Caco-2 (cell line): ENCODE measurements around a stretch of chr2.

DNA sequence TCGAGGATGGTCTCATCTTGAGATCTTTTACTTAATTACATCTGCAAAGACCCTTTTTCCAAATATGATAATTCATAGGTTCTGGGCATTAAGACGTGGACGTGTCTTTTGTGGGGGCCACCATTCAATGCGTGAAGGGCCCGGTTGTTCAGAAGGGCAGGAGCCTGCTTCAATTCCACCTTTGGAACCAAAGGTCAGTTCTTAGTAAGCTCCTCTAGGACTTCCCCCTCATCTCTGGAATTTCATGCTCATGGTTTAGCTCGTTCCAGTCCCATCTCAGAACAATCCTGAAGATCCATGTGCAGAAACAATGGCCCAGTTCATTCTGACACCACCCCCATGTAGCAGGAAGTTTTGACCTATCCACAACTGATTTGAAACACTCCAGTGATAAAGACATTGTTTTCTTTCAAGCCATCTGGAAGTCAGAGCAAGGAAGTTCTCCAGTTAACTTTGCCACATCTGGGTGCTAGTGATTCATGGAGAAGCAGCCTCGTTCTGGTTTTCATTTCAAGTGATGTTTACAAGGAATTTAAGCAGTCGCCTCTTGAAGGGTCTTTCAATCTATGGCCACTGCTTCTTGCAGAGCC, 36.7 kb upstream of the TWIST2 start:
- PRO-cap, result no peak
- RRBS, result no CpG with 5 or more reads among the region's 8 CpGs

DNA sequence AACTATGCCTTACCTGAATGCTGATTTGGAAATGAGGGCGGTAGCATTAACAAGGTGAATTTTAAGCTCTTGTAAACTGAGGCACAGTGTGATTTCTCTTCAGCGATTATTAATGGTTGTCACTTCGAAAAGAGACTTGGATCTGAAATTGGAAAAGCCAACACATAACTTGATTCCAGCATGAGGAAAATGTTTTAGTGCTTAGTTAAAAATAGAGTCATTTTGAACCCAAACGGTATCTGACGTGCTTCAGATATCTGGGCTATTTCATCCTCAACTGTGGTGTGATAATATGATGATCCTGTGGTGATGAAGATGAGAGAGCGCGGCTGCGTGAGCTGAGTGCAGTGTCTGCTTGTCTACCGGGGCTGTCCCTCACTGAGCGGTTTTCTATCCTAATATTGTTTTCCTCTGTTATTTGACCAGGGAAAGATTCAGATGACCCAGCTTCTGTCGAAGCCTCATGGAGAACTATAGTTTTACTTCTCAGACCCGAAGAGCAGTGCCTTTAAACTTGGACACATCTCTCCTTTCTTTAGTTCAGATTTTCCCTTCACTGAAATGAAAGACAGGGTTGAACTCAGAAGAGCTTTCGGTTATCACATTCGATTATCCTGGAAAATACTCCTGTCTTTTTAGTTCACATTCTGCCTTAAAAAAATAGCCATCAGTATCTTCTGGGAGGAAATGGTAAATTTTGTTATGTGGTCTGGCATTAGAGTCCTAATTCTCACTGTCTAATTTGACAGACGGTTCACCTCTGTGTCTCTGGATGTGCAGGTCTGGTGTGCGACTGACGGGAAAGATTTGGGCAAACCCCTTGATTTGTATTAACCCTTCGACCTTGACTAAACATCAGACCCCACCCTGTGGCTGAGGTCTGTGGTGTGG, 6.0 kb downstream of the TWIST2 start:
- PRO-cap, result no peak
- RRBS, result no CpG with 5 or more reads among the region's 18 CpGs

DNA sequence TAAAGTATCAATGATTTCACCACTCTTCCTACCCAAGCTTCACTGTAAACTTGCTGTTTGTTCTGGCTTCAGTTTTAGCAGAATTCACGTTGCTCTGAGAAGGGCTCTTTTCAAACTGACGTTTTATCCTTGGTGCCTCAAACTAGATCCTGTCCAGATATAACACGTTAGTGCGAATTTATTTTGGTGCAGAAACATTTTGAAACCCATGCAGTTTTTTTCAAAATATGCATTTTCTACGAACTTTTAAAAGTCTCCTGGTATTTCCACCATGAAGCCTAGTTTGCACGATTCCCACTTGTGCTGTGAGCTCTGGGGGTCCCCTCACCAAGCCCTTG, 224.2 kb downstream of the TWIST2 start:
- PRO-cap, result no peak
- RRBS, result no CpG with 5 or more reads among the region's 6 CpGs

- PRO-cap, result no peak
- RRBS, result no CpG with 5 or more reads among the region's 19 CpGs
Observed at GRCh38 chr2:239112997-239113833, 265.3 kb downstream of the TWIST2 start.

DNA sequence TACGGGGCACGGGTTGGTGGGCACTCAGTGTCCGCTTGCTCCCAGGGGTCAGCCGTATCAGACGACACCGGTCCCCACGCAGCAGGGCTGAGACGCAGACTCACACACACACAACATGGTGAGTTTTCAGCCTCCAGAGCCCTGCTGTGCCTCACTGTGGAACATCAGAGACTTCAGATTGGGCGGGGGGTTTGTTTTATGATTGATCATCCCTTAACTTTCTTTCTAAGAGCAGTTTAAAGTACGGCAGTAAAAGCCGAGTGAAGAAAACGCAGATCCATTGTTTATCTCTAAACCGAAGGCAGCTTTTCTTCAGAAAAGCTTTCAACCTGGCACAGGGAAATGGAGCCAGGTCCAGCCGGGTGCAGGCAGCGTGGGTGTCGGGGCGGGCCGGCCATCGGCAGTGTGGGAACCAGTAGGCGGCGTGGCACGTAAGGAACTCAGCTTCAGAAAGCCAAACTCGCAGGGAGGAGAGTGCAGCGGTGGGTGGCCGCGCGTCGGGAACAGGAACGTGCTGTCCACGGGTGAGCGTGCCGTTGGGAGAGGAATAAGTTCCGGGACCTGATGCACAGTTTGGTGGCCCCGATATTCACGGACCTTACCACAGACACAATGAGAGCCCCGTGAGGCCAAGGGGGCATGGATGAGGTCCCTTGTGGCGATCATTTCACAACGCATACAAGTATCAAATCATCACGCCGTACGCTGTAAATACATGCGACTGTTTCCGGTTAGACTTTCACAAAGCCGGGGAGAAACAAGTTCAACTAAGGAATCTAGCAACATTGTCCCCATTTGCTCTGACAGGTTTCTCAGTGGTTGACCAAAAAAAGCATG, 270.3 kb downstream of the TWIST2 start:
- PRO-cap, result no peak
- RRBS, result no CpG with 5 or more reads among the region's 44 CpGs

DNA sequence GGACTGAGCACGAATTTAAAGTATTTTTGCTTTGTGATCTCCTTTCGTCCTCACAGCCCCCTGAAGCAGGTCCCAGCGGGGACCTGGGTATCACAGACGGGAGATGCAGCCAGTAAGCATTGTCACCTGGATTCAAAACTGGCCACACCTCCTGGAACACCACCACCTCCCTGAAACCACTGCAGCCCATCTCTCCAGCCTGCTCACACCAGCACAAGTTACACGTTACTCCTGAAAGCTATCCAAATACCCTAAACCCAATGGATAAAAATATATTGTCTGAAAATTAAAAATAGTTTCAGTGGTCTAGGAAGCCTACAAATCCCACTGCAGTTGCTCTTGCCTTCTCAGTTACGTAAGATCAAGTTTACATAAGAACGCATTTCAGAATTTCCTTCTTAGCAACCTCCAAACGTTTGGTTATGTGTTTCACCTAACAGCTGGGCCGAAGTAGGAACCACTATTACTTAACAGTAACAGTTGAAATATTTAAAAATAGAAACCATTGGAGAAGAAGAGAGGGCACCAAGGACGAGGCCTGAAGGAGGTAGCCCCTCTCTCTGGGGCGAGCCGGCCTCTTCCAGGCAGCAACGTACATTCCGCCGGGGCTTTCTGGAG, 178.0 kb downstream of the HDAC4 start:
- PRO-cap, result no peak
- RRBS, result no CpG with 5 or more reads among the region's 15 CpGs

DNA sequence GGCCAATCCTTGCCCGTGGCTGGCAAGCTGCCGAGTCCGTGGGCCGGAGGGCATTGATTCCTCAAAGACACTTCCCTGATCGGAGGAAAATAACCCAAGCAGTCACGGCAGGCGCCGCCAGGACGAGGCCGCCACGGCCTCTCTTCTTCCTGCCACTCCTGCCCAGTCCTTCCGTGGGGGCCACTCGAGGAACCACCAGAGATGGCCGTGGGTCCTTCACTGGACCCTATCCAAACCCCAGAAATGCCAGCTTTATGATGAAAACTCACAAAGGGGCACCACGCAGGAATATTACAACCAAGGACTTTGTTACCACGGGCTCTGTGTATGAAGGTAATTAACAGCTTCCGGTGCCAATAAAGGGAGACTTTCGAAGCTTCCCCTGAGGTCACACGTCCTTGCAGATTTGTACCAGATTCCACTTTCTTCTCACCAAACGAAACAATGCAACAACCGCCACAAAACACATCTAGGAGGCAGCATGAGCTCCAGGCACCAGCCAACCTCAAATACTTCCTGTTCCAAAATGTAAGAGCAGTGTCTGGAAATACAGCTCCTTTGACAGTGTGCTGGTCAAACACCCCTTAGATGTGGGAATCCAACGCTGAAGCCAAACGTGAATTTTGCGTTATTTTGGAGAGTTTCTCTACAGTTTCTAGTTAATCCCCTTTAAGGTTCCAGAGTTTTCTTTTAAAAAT, 170.2 kb downstream of the HDAC4 start:
- PRO-cap, result no peak
- RRBS, result no CpG with 5 or more reads among the region's 24 CpGs

GRCh38 chr2:239267976-239268669, 132.7 kb downstream of the HDAC4 start:
- PRO-cap, result no peak
- RRBS, result no CpG with 5 or more reads among the region's 7 CpGs

- PRO-cap, result no peak
- RRBS, result no CpG with 5 or more reads among the region's 9 CpGs
Observed at GRCh38 chr2:239269238-239269805, 131.5 kb downstream of the HDAC4 start.

GRCh38 chr2:239295691-239296094, 105.1 kb downstream of the HDAC4 start:
- PRO-cap, result no peak
- RRBS, result no CpG with 5 or more reads among the region's 3 CpGs

DNA sequence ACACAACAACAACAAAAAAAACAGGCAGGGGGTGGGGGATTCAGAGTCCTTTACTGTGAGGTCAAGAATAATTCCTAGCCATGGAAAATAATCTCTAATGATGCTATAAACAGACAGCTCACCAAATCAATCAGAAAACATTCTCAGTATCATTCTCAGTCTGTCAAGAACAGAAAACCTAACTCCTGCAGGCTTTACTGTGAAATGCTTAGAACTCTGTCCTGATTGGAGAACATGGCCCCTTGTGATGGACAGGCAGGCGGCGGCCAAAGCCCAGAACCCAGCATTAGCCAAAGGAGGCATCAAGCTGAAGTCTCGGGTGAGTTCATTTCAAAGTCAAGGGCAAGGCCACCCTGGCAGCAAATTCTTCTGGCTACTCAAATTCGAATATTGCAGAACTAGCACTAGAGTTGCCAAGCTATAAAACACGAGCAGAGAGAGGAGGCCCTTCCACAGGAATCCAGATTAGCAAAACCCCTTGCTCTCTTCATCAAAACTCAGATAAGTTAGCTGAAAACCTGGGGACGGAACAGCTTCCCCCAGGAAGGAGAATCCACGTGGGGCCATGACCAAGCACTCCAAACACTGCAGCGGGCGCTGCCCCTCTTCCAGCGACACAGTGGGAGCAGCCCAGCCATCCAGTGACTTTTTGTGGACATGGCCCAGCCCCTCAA, 98.7 kb downstream of the HDAC4 start:
- PRO-cap, result no peak
- RRBS, result no CpG with 5 or more reads among the region's 10 CpGs

GRCh38 chr2:239387739-239388117, 13.1 kb downstream of the HDAC4 start:
- PRO-cap, result no peak
- RRBS, result no CpG with 5 or more reads among the region's 17 CpGs

- PRO-cap, result no peak
- RRBS, result no CpG with 5 or more reads among the region's 28 CpGs
Observed at GRCh38 chr2:239440111-239441102, 39.6 kb upstream of the HDAC4 start.

DNA sequence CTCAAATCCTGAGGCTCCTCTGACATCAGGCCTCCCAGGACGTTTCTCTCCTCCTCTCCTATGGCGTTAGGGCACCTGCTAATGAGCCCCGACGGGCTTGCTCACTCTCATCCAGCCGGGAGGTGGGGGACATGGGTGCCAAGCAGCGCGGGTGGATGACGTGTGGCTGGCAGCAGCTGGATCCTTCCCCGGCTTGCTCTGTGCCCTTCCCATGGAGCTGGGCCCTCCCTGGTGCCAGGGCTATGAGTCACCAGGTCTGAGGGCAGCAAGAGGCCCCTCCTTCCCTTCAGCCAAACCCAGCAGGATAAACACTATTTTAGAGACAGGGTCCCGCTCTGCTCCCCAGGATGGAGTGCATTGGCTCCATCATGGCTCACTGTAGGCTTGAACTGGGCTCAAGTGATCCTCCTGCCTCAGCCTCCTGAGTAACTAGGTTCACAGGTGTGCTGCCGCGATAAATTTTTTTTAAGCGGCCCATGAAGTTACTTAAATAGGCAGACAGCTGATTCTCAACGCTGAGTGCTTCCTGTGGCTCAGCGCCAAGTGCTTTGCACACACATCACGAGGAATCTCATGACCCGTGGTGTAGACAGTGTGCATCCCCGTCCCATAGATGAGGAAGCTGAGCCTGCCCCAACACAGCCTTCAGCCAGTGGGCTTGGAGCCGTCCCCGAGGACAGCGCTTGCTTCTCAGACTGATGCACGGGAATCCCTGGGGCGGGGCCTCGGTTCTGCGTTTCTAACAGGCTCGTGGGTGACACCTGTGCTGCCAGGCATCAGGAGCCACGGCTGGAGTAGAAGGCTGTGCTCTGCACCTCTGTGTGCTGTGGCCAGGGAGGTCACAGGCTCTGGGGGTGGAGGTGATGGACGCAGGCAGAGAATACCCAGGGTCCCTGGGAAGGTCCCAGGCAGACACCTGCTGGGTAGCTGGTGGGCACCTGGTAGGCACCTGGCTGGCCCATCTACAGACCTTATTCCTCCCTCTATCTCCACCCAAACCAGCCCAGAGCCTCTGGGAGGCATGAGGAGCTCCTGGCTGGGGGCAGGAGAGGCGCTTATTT, 64.7 kb upstream of the HDAC4 start:
- PRO-cap, result no peak
- RRBS, result 84% methylated on average over 5 of the region's 29 CpGs

DNA sequence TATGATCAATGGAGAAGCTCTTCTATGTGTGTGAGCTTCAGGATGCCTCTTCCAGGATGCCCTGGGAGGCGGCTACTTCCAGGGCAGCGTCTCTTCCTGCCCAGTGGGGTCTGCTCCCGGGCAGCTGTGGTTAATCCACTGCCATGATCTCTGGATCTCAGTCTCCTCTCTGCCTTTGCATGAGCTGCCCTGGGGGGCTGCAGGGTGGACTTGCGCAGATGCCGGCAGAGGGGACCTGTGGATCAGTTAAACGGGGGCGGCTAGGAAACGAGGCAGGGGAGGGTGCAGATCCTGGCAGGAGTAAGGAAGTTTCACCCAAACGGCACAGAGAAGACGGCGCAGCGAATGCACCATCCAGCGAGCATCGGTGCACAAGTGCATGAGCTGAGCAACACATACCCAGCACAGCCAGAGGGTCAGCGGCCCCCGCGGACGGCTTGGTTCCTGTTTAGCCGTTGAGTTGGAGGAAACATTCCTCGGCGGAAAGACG, 86.6 kb downstream of the NDUFA10 start:
- PRO-cap, result no peak
- RRBS, result 75% methylated on average over 3 of the region's 22 CpGs

- PRO-cap, result no peak
- RRBS, result 95% methylated on average over 10 of the region's 31 CpGs
Observed at GRCh38 chr2:239944829-239945583, 80.1 kb downstream of the NDUFA10 start.

GRCh38 chr2:239954727-239955127, 70.4 kb downstream of the NDUFA10 start:
- PRO-cap, result no peak
- RRBS, result no CpG with 5 or more reads among the region's 12 CpGs

- PRO-cap, result no peak
- RRBS, result no CpG with 5 or more reads among the region's 21 CpGs
Observed at GRCh38 chr2:239975715-239976598, 49.2 kb downstream of the NDUFA10 start.

- PRO-cap, result bidirectional peak, plus-strand start at chr2:240370428, minus-strand start at chr2:240370183
- RRBS, result 34% methylated on average over 3 of the region's 24 CpGs
Observed at GRCh38 chr2:240369514-240370673, 65.6 kb upstream of the GPC1 start.

GRCh38 chr2:240426750-240427336, 8.6 kb upstream of the GPC1 start:
- PRO-cap, result no peak
- RRBS, result no CpG with 5 or more reads among the region's 10 CpGs